Mammary microvascular endothelial cell (primary cell): ENCODE data around the genes C14orf28, MGAT2 and KLHDC1.

- RAMPAGE, long total RNA, result no peak
Measured at GRCh38 chr14:39177789-39178086, 2.7 kb downstream of the PNN start.

DNA sequence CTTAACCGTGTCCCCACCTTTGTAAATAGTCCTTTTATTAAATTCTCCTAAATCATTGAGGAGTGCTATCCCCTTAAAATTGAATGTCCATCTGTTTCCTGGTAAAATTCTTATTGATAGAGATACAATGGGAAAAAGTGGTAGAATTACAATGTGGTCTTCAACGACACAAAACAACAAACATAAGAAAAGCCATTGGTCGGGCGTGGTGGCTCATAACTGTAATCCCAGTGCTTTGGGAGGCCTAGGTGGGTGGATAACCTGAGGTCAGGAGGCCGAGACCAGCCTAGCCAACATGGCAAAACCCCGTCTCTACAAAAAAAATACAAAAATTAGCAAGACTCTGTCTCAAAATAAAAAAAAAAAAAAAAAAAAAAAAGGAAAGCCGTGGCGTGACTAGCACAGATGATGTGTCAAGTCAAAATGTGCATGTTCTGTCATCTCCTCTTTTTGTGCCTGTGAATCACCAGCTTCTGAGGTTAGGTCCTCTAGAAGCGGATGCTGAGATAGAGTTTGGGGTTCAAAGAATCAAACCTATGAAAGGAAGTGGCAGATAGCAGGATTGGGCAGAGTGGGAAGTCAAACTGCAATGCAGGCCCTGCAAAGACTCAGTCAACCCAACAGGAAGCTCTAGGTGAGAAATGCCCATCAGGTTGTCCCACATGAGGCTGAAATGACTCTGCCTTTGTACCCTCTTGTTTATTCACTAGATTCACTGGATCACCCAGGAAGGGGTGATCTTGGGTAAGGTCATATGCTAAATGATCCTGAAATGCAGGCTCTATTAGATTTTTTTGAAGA, 4.7 kb upstream of the MIA2 start:
- RAMPAGE, long total RNA, result no peak

- RAMPAGE, long total RNA, result no peak
Measured at GRCh38 chr14:39346946-39347352, 85.3 kb downstream of the FBXO33 start.

- RAMPAGE, long total RNA, result no peak
Measured at GRCh38 chr14:39367826-39368251, 64.4 kb downstream of the FBXO33 start.

- RAMPAGE, long total RNA, result no peak
Measured at GRCh38 chr14:39431139-39432048, 839 bp downstream of the FBXO33 start.

GRCh38 chr14:40445849-40446228, 1013.6 kb upstream of the FBXO33 start:
- RAMPAGE, long total RNA, result no peak

GRCh38 chr14:42028791-42029025, 422.0 kb downstream of the LRFN5 start:
- RAMPAGE, long total RNA, result no peak

- RAMPAGE, long total RNA, result no peak
Measured at GRCh38 chr14:44896720-44898105, at the start of gene C14orf28. Gene C14orf28, plus strand, starts transcription at chr14:44897275.

DNA sequence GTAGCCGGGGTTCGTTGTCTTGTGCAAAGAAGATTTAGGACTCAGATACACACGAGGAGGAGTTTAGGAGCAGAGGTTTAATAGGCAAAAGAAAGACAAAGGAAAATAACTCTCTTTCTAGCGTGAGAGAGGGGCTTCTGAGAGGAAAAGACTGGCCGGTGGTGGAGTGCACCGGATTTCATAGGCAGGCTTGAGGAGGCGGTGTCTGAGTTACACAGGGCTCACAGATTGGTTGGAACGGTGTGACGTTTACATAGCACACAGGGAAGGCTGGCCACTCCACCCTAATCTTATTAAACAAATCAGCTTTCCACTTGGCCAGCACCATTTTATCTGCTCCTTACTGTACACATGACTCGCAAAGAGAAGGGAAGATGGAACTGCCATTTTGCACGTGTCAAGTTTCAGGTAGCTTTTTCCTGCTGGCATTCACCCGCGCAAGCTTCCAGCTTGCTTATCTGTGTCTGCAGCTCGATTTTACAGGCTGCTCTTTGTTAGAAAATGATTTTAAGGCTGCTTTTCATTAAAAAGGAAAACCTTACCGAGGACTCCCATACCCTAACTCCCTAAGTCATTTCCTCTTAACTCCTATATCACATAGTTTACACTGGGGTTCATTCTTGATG, 587.7 kb downstream of the RPL10L start:
- RAMPAGE, long total RNA, result no peak

GRCh38 chr14:48274718-48275247, 599.4 kb upstream of the MDGA2 start:
- RAMPAGE, long total RNA, result no peak

DNA sequence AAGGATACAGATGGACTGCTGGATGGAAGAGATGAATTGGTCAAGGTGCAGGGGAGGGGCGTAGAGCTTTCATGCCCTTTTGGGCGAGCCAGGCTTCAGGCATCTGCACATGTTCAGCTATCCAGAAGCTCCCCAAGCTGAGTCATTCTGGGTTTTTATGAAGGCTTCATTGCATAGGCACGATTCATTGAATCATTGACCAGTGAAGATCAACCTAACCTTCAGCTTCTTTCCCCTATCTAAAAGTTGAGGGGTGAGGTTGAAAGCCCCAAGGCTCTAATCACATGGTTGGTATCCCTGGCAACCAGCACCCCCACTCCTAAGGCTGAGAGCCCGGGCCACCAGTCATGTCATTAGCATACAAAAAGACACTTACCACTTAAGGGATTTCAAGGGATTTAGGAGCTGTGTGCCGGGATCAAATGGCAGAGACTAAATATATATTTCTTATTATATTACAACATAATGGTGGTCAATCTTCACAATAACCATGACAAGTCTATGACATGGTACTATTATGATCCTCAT, 36.2 kb downstream of the RPS29 start:
- RAMPAGE, long total RNA, result no peak

- RAMPAGE, long total RNA, result no peak
Measured at GRCh38 chr14:49582007-49582573, 4.1 kb downstream of the RPS29 start.

DNA sequence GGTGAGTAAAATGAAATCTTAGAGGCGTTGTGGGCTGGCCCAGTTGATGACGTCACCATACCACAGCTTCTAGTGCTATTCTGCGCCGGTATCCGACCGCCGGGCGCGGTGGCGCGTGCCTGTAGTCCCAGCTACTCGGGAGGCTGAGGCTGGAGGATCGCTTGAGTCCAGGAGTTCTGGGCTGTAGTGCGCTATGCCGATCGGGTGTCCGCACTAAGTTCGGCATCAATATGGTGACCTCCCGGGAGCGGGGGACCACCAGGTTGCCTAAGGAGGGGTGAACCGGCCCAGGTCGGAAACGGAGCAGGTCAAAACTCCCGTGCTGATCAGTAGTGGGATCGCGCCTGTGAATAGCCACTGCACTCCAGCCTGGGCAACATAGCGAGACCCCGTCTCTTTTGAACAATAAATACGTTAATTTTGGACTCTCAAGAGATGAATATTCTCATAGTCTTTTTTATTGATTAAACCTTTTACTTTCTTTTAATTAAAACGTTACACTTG, 354 bp upstream of the RPS29 start:
- RAMPAGE, long total RNA, result start-site peak on the plus strand centred at position 110 of the sequence, 26 bp wide, 145,030 and 112,817 reads in 2 replicates

DNA sequence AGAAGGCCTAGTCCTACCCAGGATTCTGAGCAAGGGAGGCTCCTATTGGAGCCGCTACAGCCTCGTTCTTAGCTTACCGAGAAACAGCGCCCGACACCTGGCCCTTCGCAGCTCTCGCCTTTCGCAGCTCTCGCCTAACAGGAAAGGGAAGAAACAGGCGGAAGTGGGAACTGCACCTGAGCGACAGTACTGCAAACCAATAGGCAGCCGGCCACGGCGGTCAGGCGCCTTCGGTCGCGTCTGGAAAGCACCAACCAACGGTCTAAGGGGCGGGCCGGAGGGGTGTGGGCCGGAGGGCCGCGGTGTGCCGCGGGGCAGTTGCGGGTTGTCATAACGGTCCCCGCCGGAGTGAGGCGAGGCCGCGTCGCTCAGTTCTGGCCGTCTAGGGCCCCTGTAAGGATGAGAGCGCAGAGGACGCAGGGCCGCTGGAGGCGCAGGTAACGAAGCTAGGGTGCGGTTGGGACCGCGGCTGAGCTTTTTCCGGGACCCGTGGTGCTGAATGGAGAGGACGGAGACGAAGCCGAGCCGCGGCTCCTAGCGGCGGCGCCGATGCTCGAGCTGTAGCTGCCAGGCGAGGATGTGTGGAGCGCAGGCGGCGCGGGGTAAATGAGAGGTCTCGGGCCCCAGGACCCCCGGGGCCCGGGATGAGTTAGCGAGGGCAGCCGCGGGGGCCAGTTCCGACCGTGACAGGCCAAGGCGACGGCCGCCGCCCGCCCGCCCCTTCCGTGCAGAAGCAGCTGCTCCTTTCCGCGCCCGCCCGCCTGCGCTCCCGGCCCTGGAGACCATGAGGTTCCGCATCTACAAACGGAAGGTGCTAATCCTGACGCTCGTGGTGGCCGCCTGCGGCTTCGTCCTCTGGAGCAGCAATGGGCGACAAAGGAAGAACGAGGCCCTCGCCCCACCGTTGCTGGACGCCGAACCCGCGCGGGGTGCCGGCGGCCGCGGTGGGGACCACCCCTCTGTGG, at the start of gene MGAT2:
MGAT2 (plus strand) TSS at position 315 of the 965 bp plus-strand sequence.
- RAMPAGE, long total RNA, result start-site peak on the minus strand centred at position 137 of the sequence, 42 bp wide, 43,448 and 8,928 reads in 2 replicates; start-site peak on the plus strand centred at position 314 of the sequence, 45 bp wide, 521 and 231 reads in 2 replicates

DNA sequence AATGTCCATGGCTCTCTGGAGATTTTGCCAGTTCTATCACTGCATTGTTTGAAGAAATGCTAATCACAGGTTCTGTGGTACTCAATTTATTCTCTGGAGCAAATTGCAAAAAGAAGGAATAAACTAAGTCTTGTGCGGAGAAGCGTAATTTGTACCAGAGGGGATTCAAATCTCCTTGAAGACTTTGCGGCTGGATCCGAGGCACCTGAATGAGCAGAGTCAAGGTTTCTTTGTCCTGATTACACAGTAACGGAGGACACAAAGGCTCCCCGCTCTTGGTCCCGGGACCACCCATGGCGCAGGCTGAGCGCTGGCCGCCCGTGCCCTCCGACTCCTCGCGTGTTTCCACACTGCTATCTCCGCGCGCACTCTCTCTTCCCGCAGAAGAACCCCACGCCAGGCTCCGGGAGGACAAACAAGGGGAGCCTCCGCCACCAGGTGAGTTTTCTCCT, 1.7 kb downstream of the DNAAF2 start:
- RAMPAGE, long total RNA, result no peak

DNA sequence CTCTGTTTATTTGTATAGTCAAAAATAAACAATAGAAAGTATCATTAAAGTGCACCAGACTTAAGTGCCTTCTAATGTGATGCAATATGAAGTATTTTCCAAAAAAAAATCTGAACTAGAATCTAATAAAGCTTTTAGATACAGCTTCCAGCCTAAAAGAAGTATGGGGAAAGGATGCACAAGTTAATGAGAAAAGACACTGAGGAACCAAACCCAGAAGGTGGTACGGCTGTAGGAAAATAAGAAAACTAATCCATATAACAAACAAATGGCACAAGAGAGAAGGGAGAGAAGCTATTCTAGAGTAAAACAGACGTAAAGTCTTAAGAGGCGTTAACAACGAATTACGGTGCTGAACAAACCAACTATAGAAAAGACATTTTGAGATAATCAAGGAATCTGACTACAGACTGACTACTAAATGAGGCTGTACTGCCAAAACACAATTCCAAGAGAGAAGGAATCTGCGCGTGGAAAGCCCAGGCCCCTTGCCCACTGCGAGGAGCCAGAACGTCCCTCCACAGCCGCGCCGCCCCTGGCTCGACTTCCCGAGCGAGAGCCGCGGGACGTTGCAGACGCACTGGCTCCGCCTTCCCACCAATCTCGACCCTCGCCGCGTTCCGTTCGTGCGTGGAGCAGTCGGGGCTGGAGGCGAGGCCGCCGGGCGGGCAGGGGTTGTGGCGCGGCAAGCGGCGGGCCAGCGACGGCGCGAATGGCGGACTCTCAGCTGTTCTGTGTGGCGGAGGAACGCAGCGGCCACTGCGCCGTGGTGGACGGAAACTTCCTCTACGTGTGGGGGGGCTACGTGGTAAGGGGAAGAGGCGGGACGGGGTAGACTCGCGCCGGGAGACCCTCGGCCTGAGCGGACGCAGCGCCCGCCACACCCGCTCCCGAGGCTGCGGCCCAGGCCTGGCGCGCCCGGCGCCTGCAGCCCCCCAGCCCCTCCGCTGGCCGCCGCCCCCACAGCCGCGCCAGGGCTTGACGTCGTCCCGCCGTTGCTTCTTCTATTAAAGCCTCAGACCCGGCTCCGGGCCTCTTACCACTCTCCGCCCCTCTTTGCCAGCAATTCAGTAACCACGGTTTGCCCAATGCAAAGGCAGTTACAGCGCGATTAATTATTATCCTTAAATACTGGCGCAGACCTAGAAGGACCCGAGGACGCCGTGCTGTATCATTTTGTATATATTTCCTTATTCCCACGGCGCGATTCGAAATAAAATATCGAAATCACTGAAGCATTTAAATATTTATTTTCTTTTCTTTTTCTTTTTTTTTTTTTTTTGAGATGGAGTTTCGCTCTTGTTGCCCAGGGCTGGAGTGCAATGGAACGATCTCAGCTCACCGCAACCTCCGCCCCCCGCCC, at the start of gene KLHDC1:
KLHDC1 (plus strand) TSS at position 638 of the 1,363 bp plus-strand sequence.
- RAMPAGE, long total RNA, result no peak

- RAMPAGE, long total RNA, result no peak
Measured at GRCh38 chr14:49766601-49767251, 1.2 kb upstream of the KLHDC2 start.

DNA sequence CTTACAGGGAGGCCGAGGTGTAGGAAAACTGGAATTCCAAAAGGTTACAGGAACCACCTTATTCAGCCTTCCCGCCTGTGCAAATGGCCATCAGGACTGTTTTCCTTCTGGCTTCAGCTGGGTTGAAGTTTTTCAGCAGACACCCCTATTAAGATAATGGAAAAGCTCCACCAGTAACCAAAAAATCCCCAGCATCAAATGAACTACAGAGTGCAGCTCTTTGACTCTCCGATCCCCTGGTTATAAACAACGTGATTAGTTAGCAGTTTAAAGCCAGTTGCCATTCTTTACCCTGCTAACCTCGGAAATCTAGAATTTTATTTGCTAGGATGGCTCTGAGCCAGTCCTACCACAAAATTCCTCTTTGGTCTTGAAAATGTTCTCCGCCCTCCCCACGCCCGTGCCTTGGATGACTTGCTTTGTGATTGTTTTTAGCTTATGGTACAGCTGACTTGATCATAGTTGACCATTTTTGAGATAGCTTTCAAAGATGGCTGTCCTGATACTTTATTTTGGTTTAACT, 1.2 kb downstream of the KLHDC2 start:
- RAMPAGE, long total RNA, result no peak

- RAMPAGE, long total RNA, result no peak
Measured at GRCh38 chr14:49828969-49829314, 23.6 kb downstream of the NEMF start.

DNA sequence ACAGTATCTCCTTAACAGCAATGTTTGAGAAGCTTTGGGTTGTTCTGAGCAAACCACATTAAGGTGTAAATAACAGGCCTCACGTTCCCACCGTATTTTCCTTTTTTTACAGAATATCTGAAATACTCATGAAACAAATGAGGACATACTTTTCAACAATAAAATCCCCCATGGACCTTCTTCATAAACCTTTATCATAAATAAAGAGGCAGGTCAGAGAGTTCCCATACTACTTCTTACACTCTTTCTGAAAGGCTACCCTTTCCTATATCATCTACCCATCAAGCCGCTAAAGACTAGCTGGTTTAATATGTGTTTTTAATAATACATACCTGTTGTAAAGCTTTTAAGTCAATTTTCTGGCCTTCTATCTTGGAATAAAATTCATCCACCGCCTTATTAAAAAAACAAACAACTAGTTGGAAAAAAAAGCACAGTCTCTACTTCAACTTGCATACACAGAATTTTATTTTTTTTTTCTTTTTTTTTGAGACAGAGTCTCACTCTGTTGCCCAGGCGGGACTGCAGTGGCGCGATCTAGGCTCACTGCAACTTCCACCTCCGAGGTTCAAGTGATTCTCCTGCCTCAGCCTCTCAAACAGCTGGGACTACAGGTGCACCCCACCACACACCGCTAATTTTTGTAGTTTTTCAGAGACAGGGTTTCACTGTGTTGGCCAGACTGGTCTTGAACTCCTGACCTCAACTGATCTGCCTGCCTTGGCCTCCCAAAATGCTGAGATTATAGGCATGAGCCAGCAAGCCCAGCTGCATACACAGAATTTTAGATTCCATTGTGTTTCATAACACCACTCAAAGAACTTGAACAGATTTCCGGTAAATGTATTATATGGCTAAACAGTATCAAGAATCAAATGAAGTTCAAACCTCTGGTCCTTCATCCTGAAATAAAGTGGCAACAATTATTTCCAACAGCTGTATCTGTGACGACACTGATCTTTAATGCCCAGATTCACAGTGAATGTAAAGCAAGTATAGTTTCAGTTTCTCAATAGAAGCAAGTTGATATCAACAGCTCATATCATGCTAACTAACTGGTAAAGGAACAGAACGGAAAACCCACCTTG, 21.3 kb downstream of the NEMF start:
- RAMPAGE, long total RNA, result no peak